Liver (tissue), 9 donors: ENCODE measurements around a stretch of chr16.

DNA sequence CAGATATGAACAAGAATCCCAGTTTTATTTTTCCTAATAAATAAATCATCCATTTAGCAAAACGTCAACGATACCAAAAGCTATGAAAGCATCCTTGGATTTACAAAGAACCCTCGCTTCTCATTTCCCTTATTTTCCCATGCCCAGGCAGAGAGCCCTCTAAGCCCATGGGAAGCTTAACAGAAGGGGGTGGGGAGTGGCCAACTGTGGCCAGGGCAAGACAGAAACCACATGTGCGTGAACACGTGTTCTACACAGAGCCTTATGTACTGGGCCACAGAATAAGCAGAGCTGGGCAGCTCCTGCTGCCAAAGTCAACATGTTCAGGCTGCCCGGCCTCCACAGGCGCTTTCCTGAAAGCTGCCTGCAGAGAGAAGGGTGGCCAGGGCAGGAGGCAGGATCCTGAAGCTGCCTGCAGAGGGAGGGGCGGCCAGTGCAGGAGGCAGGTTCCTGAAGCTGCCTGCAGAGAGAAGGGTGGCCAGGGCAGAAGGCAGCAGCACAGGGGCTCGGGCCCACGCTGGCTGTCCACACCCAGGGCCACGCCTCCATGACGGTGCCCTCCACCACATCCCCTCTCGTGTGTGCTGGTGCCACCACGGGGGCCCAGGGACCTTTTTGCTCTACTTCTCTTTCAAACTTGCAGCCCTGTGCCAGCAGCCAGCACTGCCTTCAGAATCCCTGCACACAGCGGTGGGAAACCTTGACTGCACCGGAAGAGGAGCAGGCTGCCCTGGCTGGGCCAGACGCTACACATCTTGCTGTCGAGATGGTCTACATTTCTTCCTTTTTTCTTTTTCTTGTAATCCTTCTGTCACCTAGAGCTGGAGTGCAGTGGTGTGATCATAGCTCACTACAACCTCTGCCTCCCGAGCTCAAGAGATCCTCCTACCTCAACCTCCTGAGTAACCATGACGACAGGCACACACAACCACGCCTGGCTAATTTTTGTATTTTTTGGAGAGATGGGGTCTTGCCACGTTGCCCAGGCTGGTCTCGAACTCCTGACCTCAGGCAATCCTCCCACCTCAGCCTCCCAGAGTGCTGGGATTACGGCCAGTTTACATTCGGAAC lies 79.4 kb downstream of the ANKRD11 start:
- PRO-cap, 5 experiments: peak in 5 of 5 experiments; most common plus-strand start position 294 of the sequence (in 4)
- RAMPAGE, long total RNA, 2 experiments: no peak in any of the 2 experiments
- RRBS: no CpG with 5 or more reads among the region's 25 CpGs

GRCh38 chr16:89417960-89418690 lies 72.2 kb downstream of the ANKRD11 start:
- PRO-cap, 5 experiments: peak in 2 of 5 experiments; most common minus-strand start chr16:89418449 (in 1)
- RAMPAGE, long total RNA, 2 experiments: no peak in any of the 2 experiments
- RRBS: no CpG with 5 or more reads among the region's 10 CpGs

DNA sequence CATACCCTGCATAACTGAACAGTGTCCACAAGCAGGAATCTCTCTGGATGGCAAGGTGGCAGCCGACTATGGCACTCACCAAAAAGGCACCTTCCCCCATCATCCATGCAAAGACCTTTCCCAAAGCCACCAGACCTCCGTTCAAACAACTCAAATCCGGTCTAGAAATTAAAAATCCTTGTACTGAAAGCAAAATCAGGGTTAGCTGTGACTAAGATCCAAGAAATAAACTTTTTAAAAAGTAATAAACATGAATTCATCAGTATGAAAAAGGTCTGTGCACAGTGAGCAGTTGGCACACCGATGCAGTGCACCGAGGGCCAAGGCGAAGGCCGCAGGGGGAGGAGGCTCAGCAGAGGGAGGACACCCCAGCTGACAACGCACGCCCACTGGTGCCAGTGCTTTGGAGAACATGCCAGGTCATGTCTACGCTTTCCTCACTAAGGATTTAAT lies 48.5 kb downstream of the ANKRD11 start:
- PRO-cap, 5 experiments: no peak in any of the 5 experiments
- RAMPAGE, long total RNA, 2 experiments: no peak in any of the 2 experiments
- RRBS: no CpG with 5 or more reads among the region's 10 CpGs

GRCh38 chr16:89450367-89451109 lies 39.8 kb downstream of the ANKRD11 start:
- PRO-cap, 5 experiments: no peak in any of the 5 experiments
- RAMPAGE, long total RNA, 2 experiments: no peak in any of the 2 experiments
- RRBS: no CpG with 5 or more reads among the region's 10 CpGs

- PRO-cap, 5 experiments: no peak in any of the 5 experiments
- RAMPAGE, long total RNA, 2 experiments: no peak in any of the 2 experiments
- RRBS: no CpG with 5 or more reads among the region's 12 CpGs
Observed at GRCh38 chr16:89466550-89467180, 23.7 kb downstream of the ANKRD11 start.

DNA sequence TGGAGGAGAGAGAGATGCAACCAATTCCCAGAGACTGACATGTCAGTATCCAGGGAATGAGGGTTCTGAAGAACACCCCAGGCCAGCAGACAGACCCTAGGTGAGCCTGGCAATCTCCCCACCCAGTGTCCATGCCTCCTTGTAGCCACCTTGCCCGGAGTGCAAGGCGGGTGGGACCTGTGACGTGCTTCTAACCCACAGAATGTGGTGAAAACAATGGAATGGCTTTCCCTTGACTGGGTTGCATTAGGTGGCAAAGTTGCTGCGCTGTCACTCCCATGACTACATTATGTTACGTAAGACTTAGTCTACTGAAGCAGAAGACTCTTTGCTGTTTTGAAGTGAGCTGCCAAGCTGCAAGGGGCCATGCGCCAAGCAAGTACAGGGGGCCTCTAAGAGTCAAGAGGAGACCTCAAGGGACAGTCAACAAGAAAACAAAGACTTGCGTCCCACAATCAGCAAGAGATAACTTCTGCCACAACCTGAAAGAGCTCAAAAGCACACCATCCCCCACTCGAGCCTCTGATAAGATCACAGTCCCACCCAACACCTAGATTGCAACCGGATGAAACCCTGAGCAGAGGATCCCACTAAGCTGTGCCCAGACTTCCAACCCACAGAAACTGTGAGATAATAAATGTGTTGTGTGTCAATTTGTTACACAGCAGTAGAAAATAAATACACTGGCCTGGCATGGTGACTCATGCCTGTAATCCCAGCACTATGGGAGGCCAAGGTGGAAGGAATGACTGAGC lies 16.5 kb downstream of the ANKRD11 start:
- PRO-cap, 5 experiments: no peak in any of the 5 experiments
- RAMPAGE, long total RNA, 2 experiments: no peak in any of the 2 experiments
- RRBS: no CpG with 5 or more reads among the region's 9 CpGs

GRCh38 chr16:89474405-89475160 lies 15.8 kb downstream of the ANKRD11 start:
- PRO-cap, 5 experiments: no peak in any of the 5 experiments
- RAMPAGE, long total RNA, 2 experiments: no peak in any of the 2 experiments
- RRBS: 100% methylated on average over 1 of the region's 6 CpGs

GRCh38 chr16:89483668-89484689 lies 6.4 kb downstream of the ANKRD11 start:
- PRO-cap, 5 experiments: no peak in any of the 5 experiments
- RAMPAGE, long total RNA, 2 experiments: no peak in any of the 2 experiments
- RRBS: no CpG with 5 or more reads among the region's 14 CpGs

DNA sequence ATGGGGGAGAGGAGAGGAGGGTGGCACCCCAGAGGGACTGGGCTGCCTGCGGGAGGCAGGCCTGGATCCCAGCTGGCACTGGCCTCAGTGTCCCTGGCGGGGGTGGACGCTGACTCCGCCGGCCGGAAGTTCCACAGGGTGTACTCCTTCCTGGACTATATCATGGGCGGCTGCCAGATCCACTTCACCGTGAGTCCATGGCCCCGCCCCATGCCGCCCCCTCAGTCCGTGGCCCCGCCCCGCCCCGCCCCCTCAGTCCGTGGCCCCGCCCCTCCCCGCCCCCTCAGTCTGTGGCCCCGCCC lies 11.3 kb downstream of the CPNE7 start:
- PRO-cap, 5 experiments: no peak in any of the 5 experiments
- RAMPAGE, long total RNA, 2 experiments: no peak in any of the 2 experiments
- RRBS: no CpG with 5 or more reads among the region's 18 CpGs

GRCh38 chr16:89644010-89644758 lies 13.3 kb downstream of the CHMP1A start:
- PRO-cap, 5 experiments: no peak in any of the 5 experiments
- RAMPAGE, long total RNA, 2 experiments: no peak in any of the 2 experiments
- RRBS: no CpG with 5 or more reads among the region's 16 CpGs

- PRO-cap, 5 experiments: no peak in any of the 5 experiments
- RAMPAGE, long total RNA, 2 experiments: no peak in any of the 2 experiments
- RRBS: 95% methylated on average over 9 of the region's 22 CpGs
Observed at GRCh38 chr16:89697468-89697977, 4.0 kb downstream of the SPATA2L start.

GRCh38 chr16:89699835-89700805 lies 1.4 kb downstream of the SPATA2L start:
- PRO-cap, 5 experiments: peak in 5 of 5 experiments; most common plus-strand start chr16:89700266 (in 4); most common minus-strand start chr16:89700141 (in 2)
- RAMPAGE, long total RNA, 2 experiments: no peak in any of the 2 experiments
- RRBS: 2% methylated on average over 18 of the region's 51 CpGs

- PRO-cap, 5 experiments: no peak in any of the 5 experiments
- RAMPAGE, long total RNA, 2 experiments: no peak in any of the 2 experiments
- RRBS: no CpG with 5 or more reads among the region's 3 CpGs
Observed at GRCh38 chr16:89913190-89913401, 5.6 kb upstream of the MC1R start.

DNA sequence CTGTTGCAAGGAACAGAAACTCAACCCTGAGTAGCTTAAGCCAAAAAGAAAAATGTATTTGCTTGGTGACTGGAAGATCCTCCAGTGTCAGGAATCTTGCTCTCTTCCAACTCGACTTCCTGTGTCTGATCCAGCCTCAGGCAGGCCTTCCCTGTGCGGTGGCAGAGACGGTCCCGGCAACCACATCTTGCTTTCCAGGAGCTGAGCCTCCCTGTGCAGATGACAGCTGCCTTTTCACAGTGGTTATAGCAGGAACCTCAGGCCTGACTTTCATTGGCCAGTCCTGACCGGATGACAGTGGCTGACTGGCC lies 9.3 kb downstream of the DEF8 start:
- PRO-cap, 5 experiments: no peak in any of the 5 experiments
- RAMPAGE, long total RNA, 2 experiments: no peak in any of the 2 experiments
- RRBS: 94% methylated on average over 2 of the region's 5 CpGs

DNA sequence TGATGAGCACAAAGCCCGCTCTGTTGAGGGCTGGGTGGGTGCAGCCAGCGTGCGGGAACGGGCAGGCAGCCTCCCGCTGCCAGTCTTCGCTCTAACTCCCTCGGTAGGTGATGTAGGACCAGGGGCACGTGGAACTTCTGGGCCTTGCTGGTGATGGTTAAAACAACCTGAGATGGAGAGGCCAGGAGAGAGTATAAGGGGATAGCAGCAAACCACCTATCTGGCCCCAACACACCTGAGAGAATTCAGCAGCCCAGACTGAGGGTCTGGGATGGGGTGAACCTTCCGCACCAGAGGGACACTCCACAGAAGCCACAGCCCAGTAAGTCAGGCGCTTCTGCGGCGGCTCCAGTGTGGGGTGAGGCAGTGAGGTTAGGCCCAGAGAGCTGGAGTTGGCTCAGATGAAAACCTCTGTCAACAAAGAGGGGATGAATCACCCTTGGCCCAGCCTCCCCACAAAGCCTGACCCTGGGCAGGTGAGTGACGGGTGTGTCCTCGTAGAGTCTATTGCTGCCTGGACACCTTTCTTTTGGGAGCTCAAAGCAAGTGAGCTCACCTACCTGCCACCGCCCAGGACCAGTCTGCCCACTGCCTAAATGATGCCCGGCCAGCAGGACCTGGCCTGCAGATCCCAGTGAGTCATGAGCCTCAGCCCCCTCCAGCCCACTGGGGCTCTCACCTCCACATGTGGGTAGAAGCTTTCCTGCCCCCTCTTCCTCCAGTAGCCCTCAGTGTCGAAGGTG lies 21.5 kb downstream of the GAS8 start:
- PRO-cap, 5 experiments: no peak in any of the 5 experiments
- RAMPAGE, long total RNA, 2 experiments: no peak in any of the 2 experiments
- RRBS: no CpG with 5 or more reads among the region's 17 CpGs